Measurements from ENCODE around the genes BTN2A2 and H2AC11.

GRCh38 chr6:26205183-26205898, 931 bp downstream of the H4C5 start:
CAGE:
- cytosol, long polyA minus RNA = no peak
- cytosol, long polyA plus RNA = no peak
- long polyA plus RNA = no peak
- nucleus, long polyA minus RNA = no peak
- nucleus, long polyA plus RNA = no peak

DNA sequence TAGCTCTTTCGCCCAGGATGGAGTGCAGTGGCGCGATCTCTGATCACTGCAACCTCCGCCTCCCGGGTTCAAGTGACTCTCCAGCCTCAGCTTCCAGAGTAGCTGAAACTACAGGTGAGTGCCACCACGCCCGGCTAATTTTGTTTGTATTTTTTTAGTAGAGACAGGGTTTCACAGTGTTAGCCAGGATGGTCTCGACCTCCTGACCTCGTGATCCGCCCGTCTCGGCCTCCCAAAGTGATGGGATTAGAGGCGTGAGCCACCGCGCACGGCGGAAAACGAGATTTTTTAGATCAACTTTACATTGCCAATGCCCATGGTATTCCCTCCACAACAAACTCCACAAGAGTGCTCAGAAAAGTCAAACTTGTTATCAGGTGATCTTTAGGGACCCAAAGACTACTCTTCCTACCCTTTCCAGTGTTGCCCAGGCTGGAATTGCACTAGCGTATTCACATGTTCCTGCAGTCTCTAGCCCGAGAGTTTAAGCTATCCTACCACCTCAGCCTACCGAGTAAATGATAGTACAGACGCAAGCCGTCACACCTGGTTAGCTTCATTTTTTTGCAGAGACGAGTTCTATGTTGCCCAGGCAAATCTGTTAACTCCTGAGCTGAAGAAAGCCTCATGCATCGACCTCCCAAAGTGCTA, 1.2 kb downstream of the H2BC8 start:
CAGE:
- cytosol, long polyA minus RNA = no peak
- cytosol, long polyA plus RNA = no peak
- long polyA plus RNA = no peak
- nucleus, long polyA minus RNA = no peak
- nucleus, long polyA plus RNA = no peak

DNA sequence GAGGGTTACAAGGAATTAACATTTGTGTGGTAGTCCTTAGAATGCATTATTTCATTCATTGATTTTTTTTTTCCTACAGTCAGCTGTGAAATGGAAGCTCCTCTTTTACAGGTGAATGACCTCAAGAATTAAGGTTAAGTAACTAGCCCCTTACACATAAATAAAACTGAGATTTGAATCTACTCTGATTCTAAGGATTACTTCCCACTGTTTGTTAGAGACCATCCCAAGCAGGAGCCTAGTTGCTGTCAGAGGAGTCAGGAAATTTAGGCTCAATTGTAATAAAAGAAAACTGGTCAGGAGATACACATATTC, 1.8 kb downstream of the H2BC10 start:
CAGE:
- cytosol, long polyA minus RNA = no peak
- cytosol, long polyA plus RNA = no peak
- long polyA plus RNA = no peak
- nucleus, long polyA minus RNA = no peak
- nucleus, long polyA plus RNA = no peak

GRCh38 chr6:26304643-26305936, 19.8 kb upstream of the H4C8 start:
CAGE:
- cytosol, long polyA minus RNA = no peak
- cytosol, long polyA plus RNA = no peak
- long polyA plus RNA = no peak
- nucleus, long polyA minus RNA = no peak
- nucleus, long polyA plus RNA = no peak

DNA sequence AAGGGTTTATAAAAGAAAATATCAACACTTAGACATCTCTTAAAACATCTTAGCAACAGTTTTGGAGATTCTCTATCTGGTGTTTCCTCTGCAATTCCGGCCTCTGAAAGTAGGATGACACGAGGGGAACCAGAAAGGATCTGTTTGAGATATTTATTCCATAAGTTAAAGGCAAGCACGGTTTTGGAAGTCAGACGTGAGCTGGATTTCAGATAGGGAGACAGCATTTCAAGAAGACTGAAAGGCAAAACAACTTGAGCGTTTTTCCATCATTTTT, 26.7 kb upstream of the H4C8 start:
CAGE:
- cytosol, long polyA minus RNA = no peak
- cytosol, long polyA plus RNA = no peak
- long polyA plus RNA = no peak
- nucleus, long polyA minus RNA = no peak
- nucleus, long polyA plus RNA = no peak

DNA sequence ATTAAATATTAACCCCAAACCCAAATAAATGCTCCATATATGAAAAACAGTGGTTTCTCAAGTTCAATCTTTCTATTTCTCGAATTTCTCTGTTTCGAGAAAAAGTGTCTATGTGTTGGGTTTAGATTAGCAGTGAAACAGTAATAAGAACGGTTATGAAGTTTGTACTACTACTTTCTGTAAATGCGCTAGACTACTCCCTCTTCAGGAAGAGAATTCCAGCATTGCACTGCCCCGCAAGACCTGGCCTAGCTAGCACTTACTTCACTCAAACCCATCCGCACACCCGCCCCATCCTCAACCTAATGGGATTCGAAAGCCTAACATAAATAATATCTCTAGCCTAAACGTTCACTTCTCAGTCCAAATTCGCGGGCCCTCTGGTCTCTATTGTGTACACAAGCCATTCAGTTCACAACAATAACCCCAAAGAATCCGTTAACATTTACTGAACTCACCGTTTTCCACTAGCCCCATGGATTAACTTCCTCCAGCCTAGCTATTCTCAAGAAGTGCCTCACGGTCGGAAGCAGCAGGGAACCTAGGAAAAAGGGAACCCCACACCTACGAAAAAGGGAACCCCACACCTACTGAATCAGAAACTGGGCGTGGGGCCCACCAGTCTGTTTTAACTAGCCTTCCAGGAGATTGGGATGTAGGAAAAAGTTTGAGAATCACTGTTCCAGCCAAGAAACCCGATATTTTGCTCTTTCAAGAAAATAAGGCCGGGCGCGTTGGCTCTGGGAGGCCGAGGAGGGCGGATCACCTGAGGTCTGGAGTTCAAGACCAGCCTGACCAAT, 34.2 kb upstream of the H4C8 start:
CAGE:
- cytosol, long polyA minus RNA = no peak
- cytosol, long polyA plus RNA = no peak
- long polyA plus RNA = no peak
- nucleus, long polyA minus RNA = no peak
- nucleus, long polyA plus RNA = no peak

DNA sequence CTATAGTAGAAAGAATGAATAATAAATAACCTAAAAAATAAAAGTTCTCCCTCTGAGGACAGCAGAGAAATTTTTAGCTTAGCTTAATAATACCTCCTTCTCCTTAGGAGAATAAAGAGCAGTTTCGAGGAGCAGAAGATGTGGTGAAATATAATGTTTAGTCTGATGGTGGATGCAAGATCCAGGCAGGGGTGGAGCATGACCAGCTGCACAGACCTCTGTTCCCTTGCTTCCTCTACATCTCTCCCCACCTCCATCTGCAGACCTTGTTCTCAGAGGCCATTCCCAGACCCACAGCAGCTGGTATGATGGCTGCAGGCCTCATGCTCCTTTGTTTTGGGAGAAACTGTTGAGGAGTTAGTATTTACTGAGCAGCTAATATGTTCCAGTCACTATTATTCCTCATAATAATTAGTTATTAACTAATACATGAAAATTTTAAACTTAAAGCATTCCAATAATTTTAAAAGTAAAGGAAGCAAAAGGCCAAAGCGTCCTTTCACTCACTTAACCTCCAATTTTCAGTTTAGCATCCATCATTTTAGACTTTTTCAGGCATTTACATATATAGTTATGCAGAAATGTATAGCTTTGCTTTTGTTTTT, 1.6 kb downstream of the BTN3A2 start:
CAGE:
- cytosol, long polyA minus RNA = no peak
- cytosol, long polyA plus RNA = no peak
- long polyA plus RNA = no peak
- nucleus, long polyA minus RNA = no peak
- nucleus, long polyA plus RNA = no peak

DNA sequence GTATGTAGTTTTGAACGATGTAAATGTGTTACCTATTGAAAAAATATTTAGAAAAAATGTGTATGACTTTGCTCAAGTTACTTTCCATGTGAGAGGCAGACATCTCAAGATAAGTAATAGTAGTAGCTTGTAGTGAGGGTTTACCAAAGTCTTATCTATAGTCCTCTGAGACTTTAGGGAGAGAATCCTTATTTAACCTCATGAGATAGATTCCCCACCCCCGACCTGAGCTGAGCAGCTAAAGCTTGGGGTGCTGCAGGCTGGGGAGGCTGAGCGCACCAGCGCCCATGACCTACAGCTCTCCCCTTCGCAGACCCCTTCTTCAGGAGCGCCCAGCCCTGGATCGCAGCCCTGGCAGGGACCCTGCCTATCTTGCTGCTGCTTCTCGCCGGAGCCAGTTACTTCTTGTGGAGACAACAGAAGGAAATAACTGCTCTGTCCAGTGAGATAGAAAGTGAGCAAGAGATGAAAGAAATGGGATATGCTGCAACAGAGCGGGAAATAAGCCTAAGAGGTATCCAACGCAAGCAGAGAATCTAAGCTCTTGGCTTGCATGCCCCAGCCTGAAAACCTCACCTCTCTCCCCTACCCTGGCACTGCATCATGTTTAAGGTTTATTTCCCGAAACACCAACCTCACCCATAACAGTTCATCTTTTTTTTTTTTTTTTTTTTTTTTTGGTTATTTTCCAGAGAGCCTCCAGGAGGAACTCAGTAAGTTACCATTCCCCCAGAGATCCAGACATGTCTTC, 7.8 kb downstream of the BTN3A2 start:
CAGE:
- cytosol, long polyA minus RNA = no peak
- cytosol, long polyA plus RNA = no peak
- long polyA plus RNA = no peak
- nucleus, long polyA minus RNA = no peak
- nucleus, long polyA plus RNA = no peak

CAGE:
- cytosol, long polyA minus RNA = start-site peak on the plus strand at chr6:26383126-26383184, 29 reads
- cytosol, long polyA plus RNA = no peak
- long polyA plus RNA = start-site peak on the plus strand at chr6:26383106-26383188, 202 and 42 reads in 2 replicates
- nucleus, long polyA minus RNA = start-site peak on the plus strand at chr6:26383125-26383133, 102 reads
- nucleus, long polyA plus RNA = start-site peak on the plus strand at chr6:26383122-26383190, 177 and 147 reads in 2 replicates
Measured at GRCh38 chr6:26383028-26384112, at the start of gene BTN2A2. TSS of gene BTN2A2 (plus strand) at chr6:26383108.

DNA sequence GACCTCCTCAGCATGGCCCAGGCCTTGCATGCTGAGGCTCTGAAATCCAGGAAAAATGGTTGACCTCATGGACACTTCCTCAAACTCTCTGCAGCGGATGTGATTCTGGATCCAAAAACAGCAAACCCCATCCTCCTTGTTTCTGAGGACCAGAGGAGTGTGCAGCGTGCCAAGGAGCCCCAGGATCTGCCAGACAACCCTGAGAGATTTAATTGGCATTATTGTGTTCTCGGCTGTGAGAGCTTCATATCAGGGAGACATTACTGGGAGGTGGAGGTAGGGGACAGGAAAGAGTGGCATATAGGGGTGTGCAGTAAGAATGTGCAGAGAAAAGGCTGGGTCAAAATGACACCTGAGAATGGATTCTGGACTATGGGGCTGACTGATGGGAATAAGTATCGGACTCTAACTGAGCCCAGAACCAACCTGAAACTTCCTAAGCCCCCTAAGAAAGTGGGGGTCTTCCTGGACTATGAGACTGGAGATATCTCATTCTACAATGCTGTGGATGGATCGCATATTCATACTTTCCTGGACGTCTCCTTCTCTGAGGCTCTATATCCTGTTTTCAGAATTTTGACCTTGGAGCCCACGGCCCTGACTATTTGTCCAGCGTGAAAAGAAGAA, 11.1 kb downstream of the BTN3A1 start:
CAGE:
- cytosol, long polyA minus RNA = no peak
- cytosol, long polyA plus RNA = no peak
- long polyA plus RNA = no peak
- nucleus, long polyA minus RNA = no peak
- nucleus, long polyA plus RNA = no peak

CAGE:
- cytosol, long polyA minus RNA = no peak
- cytosol, long polyA plus RNA = no peak
- long polyA plus RNA = no peak
- nucleus, long polyA minus RNA = no peak
- nucleus, long polyA plus RNA = no peak
Measured at GRCh38 chr6:26422819-26423515, 17.3 kb upstream of the BTN3A3 start.

DNA sequence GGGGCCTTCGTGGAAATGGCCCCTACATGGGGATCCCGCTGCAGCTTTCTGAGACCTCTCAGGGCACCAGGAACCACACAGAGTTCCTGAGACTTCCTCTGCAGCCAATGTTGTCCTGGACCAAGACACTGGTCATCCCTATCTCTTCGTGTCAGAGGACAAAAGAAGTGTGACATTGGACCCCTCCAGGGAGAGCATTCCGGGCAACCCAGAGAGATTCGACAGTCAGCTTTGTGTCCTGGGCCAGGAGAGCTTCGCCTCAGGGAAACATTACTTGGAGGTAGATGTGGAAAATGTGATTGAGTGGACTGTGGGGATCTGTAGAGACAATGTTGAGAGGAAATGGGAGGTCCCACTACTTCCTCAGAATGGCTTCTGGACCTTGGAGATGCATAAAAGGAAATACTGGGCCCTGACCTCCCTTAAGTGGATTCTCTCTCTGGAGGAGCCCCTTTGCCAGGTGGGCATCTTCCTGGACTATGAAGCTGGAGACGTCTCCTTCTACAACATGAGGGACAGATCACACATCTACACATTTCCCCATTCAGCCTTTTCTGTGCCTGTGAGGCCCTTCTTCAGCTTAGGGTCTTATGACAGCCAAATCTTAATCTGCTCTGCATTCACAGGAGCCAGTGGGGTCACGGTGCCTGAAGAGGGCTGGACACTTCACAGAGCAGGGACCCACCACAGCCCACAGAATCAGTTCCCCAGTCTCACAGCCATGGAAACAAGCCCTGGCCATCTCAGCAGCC, 9.5 kb upstream of the BTN3A3 start:
CAGE:
- cytosol, long polyA minus RNA = no peak
- cytosol, long polyA plus RNA = no peak
- long polyA plus RNA = no peak
- nucleus, long polyA minus RNA = no peak
- nucleus, long polyA plus RNA = no peak

DNA sequence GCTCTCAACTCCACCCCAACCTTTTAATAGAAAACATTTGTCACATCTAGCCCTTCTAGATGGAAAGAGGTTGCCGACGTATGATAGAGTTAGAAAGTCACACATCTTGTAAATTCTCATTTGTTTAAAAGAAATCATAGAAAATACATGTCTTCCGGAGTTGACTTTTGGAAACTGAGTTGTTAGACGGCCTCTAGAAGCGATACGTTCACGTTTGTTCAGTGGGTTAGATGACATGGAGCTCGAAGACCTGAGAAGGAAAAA, 15.7 kb upstream of the HMGN4 start:
CAGE:
- cytosol, long polyA minus RNA = no peak
- cytosol, long polyA plus RNA = no peak
- long polyA plus RNA = no peak
- nucleus, long polyA minus RNA = no peak
- nucleus, long polyA plus RNA = no peak

CAGE:
- cytosol, long polyA minus RNA = no peak
- cytosol, long polyA plus RNA = no peak
- long polyA plus RNA = no peak
- nucleus, long polyA minus RNA = no peak
- nucleus, long polyA plus RNA = no peak
Measured at GRCh38 chr6:26536476-26537020, 1.6 kb upstream of the HMGN4 start.

CAGE:
- cytosol, long polyA minus RNA = no peak
- cytosol, long polyA plus RNA = no peak
- long polyA plus RNA = no peak
- nucleus, long polyA minus RNA = no peak
- nucleus, long polyA plus RNA = no peak
Measured at GRCh38 chr6:26553341-26553682, 15.1 kb downstream of the HMGN4 start.

GRCh38 chr6:26576764-26577294, 19.9 kb upstream of the ABT1 start:
CAGE:
- cytosol, long polyA minus RNA = no peak
- cytosol, long polyA plus RNA = no peak
- long polyA plus RNA = no peak
- nucleus, long polyA minus RNA = no peak
- nucleus, long polyA plus RNA = no peak

DNA sequence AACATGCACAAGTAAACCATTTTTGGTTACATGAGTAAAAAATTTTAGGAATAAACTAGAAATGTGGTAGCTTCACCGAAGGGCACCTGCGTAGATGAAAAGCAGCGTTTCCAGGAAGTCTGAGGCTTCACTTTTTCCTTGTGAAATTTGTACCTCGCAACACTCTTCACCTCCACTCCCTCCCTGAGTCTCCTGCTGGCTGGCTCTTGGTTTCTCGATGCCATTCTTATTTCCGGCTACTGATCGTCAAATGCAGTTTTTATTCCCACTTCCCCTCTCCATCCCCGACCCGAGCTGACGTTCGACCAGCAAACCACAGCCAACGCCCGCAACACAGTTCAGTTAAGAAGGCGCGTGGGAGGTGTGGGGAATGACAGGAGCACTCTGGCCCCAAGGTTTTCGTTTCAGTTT, 19.5 kb upstream of the ABT1 start:
CAGE:
- cytosol, long polyA minus RNA = no peak
- cytosol, long polyA plus RNA = no peak
- long polyA plus RNA = no peak
- nucleus, long polyA minus RNA = no peak
- nucleus, long polyA plus RNA = no peak

DNA sequence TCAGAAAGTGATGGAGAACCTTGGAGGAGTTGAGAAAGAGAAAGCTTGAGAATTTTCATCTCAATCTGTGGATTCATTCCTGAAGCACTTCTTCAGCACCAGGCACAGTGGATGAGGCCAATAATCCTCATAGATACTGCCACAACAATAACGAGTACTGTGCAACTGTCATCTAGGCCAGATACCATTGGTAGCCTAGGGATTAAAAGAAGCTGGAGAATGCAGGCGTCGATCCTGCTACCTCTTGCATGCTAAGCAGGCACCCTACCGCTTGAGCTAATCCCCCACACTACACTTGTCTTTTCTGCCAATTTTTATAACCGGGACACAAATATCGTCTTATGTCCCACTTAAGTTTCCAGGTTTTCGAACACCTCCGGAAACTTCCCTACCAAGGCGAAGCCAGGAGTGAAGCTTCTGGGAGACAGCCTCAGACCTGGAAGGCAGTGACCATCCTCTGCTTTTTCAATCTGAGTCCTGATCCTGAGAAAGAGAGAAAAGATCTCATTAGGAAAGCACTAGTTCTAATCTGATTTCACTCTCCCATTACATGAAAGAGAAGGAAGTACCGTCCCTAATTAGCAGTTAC, 90.2 kb upstream of the ZNF322 start:
CAGE:
- cytosol, long polyA minus RNA = no peak
- cytosol, long polyA plus RNA = no peak
- long polyA plus RNA = no peak
- nucleus, long polyA minus RNA = no peak
- nucleus, long polyA plus RNA = no peak

GRCh38 chr6:27132942-27133715, at the start of gene H2AC11:
TSS of gene H2AC11 (plus strand) at chr6:27133043.
CAGE:
- cytosol, long polyA minus RNA = start-site peak on the plus strand at chr6:27133040-27133048, 100 reads
- cytosol, long polyA plus RNA = no peak
- long polyA plus RNA = no peak
- nucleus, long polyA minus RNA = start-site peak on the plus strand at chr6:27133038-27133043, 14 reads
- nucleus, long polyA plus RNA = no peak

DNA sequence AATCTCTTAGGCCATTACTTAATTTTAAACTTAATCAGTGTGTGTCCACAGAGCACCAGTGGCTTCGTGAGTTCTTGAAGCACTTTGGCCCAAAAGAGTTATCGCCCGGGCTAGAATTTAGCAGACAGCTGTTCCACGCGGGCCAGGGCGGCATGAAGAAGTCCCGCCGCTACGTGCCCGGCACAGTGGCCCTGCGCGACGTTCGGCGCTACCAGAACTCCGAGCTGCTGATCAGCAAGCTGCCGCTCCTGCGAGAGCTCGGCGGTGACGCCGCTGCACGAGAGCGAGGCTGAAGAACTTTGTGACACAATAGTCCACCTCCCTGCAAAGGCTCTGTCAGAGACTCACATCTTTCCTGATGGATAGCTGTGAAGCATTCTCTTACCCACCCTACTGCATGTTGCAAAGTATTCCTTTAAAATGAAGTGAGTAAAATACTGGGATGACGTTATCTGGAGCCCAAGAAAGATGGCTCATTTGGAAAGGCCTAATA, 919 bp downstream of the H2AC11 start:
CAGE:
- cytosol, long polyA minus RNA = no peak
- cytosol, long polyA plus RNA = no peak
- long polyA plus RNA = no peak
- nucleus, long polyA minus RNA = no peak
- nucleus, long polyA plus RNA = no peak